Lung (tissue), 4 donors: ENCODE measurements around the genes KIF6, UNC5CL and APOBEC2.

- PRO-cap = no peak
- RAMPAGE, long total RNA = no peak
- RRBS = no CpG with 5 or more reads among the region's 17 CpGs
Measured at GRCh38 chr6:37962228-37963025, 142.9 kb downstream of the ZFAND3 start.

- PRO-cap = no peak
- RAMPAGE, long total RNA = no peak
- RRBS = no CpG with 5 or more reads among the region's 5 CpGs
Measured at GRCh38 chr6:38212462-38212898, 393.0 kb downstream of the ZFAND3 start.

GRCh38 chr6:38508327-38509208, 131.2 kb downstream of the BTBD9 start:
- PRO-cap = no peak
- RAMPAGE, long total RNA = no peak
- RRBS = no CpG with 5 or more reads among the region's 4 CpGs

DNA sequence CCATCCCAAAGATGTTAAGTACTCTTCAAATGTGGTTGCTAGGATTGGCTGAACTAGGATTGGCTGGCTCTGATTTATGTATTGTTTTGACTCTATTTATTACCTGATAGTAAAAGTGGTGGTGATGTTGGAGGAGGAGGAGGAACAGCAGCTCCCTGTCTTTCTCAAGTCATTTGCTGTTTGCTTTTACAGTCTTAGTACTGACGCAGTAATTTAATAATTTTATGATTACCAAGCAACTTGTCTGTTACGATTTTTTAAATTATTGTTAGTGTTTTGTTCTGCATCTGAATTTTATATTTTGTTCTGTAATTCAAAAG, 73.7 kb upstream of the GLP1R start:
- PRO-cap = no peak
- RAMPAGE, long total RNA = no peak
- RRBS = no CpG with 5 or more reads among the region's 2 CpGs

- PRO-cap = no peak
- RAMPAGE, long total RNA = no peak
- RRBS = 92% methylated on average over 6 of the region's 37 CpGs
Measured at GRCh38 chr6:39190780-39191728, 38.2 kb downstream of the KCNK5 start.

GRCh38 chr6:39212499-39213006, 16.7 kb downstream of the KCNK5 start:
- PRO-cap = no peak
- RAMPAGE, long total RNA = no peak
- RRBS = 94% methylated on average over 2 of the region's 7 CpGs

GRCh38 chr6:39226139-39226482, 3.2 kb downstream of the KCNK5 start:
- PRO-cap = no peak
- RAMPAGE, long total RNA = no peak
- RRBS = no CpG with 5 or more reads among the region's 5 CpGs

- PRO-cap = no peak
- RAMPAGE, long total RNA = no peak
- RRBS = no CpG with 5 or more reads among the region's 8 CpGs
Measured at GRCh38 chr6:39239414-39240270, 10.4 kb upstream of the KCNK5 start.

DNA sequence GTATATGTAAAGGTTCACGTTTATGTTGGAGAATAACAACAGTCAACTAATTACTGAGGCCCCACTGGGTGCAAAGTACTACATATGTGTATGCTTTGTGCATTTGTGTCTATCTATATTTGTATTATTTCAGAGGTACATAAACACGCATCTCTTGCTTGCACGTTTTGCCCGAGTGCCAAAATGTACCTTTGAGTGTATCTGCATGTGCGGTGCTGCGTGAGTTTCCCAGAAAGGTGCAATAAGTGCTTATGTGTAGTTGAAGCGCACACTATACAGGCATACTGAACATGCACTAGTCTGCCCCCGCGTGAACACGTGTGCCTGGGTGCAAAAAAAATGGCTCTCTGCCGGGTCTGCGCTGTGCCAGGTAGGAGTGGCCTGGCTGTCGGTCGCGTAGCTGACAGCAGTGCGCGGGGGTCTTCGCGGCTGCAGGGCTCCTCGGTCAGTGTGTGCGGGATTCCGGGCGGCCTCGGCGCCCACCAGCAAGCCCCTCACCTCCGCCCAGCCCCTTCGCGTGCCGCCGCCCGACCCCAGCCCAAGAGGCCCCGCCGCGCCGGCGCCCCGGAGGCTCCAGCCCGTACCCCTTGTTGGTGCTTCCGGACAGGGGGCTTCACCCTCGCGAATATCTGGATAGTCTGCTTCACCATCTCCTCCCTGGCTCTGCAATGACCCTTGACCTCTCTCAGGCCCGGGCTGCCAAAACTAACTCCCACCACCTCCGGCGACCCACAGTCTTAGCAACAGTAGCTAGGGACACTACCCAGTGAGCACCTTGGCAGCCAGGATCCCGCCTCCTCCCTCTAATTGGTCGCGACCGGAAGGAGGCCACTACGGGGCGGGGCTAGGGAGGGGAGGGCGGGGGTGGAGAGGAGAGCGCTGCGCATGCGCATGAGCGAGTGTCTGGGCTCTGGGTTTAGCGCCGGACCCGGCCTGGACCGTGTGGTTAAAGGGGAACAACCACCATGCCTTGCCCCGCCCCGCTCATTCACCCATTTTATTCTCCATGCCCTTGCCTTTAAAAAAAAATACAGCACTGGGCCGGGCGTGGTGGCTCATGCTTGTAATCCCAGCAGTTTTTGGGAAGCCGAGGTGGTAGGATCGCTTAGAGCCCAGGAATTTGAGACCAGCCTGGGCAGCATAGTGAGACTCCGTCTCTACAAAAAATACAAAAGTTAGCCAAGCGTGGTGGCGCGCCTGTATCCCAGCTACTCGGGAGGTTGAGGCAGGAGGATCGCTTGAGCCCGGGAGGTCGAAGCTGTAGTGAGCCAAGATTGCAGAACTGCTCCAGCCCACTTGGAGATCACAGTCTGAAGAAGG, at the start of gene KIF6:
Gene KIF6, minus strand, starts transcription at position 748 of the 1,320 bp plus-strand sequence.
- PRO-cap = unidirectional peak, plus-strand start at position 884 of the sequence
- RAMPAGE, long total RNA = no peak
- RRBS = 2% methylated on average over 29 of the region's 73 CpGs

- PRO-cap = no peak
- RAMPAGE, long total RNA = no peak
- RRBS = 20% methylated on average over 6 of the region's 25 CpGs
Measured at GRCh38 chr6:39792797-39793664, 855 bp downstream of the DAAM2 start.

GRCh38 chr6:40276174-40276575, 311.0 kb downstream of the LRFN2 start:
- PRO-cap = no peak
- RAMPAGE, long total RNA = no peak
- RRBS = no CpG with 5 or more reads among the region's 13 CpGs

DNA sequence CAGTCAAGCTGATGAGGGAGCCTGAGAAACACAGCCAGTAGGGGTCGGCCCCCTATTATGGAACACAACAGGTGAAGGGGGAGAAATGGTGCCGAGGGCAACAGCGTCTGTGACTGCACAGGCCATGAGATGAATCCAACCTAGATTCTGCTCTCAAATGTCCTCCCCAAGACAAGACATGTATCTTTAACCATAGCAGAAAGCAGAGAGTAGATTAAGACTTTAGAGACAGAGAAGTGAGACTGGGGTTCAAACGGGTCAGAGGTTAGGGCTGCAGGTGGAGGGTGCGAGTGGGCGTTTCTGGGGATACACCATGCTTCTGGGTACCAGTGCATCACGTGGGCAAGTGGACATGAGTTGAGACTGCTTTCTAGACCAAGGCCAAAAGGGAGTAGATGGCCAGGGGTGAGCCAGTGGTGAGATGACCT, 156.3 kb upstream of the LRFN2 start:
- PRO-cap = no peak
- RAMPAGE, long total RNA = no peak
- RRBS = no CpG with 5 or more reads among the region's 7 CpGs

DNA sequence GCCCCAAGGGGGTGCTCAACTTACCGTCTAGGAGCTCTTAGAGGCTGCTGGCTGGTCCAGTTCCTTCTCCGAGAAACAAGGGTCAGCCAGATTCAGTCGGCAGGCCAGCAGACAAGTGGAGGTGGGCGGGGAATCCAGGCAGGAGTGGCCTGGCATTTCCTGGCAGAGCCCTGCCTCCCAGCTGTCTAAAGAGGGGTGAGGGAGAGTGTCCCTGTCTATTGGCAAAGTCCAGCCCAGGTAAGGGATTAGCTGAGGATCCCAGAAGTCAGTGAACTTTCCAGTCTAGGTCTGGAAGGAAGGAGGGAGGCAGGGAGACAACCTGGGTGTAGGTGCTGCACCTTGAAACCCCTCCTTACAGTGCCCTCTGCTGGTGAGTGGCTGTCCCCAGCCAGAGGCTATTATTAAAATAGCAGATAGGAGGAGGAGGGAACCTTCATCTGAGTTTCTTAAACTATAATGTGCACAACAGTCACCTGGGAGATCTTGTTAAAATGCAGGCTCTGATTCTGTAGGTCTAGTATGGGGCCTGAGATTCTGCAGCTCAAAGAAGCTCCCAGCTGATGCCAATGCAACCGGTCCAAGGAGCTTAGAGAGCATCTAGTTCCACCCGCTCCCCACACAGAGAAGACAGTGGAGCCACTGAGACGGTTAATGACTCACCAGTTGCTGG, at the start of gene UNC5CL:
Gene UNC5CL, minus strand, starts transcription at position 84 of the 670 bp plus-strand sequence.
- PRO-cap = no peak
- RAMPAGE, long total RNA = no peak
- RRBS = no CpG with 5 or more reads among the region's 7 CpGs

DNA sequence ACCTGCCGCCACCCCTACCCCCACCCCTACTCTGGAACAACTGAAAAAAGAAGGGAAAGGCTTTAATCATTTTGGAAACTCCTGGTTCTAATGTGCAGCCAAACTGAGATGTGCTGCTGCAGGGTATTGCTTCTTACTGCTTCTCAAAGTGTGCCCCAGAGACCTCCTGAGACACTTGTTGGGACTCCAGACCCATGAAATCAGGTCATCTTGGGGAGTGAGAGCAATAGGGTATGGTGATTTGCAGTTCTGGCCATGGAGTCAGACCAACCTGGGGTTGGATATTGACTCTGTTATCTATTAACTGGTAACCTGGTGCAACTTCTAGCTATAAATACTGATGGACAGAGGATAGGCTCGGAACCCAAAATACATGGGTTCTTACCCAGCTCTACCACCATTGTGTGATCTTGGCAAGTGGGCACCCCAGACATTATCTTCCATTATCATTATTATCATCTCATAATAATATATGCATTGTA, 3.8 kb downstream of the TSPO2 start:
- PRO-cap = no peak
- RAMPAGE, long total RNA = no peak
- RRBS = no CpG with 5 or more reads among the region's 2 CpGs

- PRO-cap = no peak
- RAMPAGE, long total RNA = no peak
- RRBS = no CpG with 5 or more reads among the region's 5 CpGs
Measured at GRCh38 chr6:41052945-41053453, at the start of gene APOBEC2. TSS of gene APOBEC2 (plus strand) at chr6:41053202.

DNA sequence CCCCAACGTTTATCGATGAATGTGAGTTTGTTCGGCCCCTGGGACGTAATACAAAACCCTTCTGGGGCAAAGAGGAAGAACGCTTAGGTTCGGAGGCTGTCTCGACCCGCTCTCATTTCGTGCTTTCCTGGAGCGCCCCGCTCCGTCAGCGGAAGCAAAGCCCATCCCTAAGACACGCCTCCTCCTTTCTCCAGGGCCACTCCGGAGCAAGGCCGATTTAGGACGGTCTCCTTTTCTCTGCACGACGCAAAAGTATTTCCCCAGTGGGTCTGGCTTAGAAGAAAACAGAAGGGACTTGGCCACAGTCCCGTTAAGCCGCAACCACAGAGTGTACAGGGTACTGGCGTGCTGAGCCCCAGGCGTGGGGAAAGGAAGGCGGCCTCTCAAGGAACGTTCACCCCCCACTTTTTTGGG, 382 bp downstream of the OARD1 start:
- PRO-cap = bidirectional peak, plus-strand start at position 196 of the sequence, minus-strand start at position 119 of the sequence
- RAMPAGE, long total RNA = no peak
- RRBS = no CpG with 5 or more reads among the region's 25 CpGs

DNA sequence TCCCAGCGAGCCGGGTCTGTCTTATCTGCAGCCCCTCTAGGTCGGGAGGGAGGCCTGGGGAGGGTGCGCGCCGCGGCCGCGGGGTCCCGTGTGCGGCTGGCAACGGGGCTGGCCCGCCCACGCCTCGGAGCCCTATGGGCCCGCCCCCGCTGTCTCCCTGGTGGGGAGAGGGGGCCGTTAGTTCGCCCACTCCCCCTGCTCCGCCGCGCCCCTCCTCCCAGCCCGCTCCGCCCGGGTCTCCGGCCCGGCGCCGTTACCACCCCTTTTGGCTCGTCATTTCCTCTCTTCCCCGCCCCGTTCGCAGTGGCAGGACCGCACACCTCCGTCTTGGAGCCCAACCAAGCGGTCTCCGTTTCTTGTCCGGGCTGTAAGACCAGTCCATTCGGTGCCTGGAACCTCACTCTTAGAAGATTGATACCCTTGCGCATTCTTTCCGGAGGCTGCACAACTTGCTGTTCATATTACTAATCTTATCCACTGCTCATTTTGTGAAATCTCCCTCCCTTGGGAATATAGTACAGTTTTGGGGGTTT, 870 bp downstream of the NFYA start:
- PRO-cap = bidirectional peak, plus-strand start at position 317 of the sequence, minus-strand start at position 239 of the sequence
- RAMPAGE, long total RNA = no peak
- RRBS = under 1% methylated on average over 12 of the region's 41 CpGs

- PRO-cap = no peak
- RAMPAGE, long total RNA = no peak
- RRBS = 98% methylated on average over 3 of the region's 62 CpGs
Measured at GRCh38 chr6:41100510-41101489, 28.0 kb downstream of the NFYA start.

GRCh38 chr6:41182451-41183030, 18.4 kb downstream of the TREML2 start:
- PRO-cap = no peak
- RAMPAGE, long total RNA = no peak
- RRBS = no CpG with 5 or more reads among the region's 4 CpGs

DNA sequence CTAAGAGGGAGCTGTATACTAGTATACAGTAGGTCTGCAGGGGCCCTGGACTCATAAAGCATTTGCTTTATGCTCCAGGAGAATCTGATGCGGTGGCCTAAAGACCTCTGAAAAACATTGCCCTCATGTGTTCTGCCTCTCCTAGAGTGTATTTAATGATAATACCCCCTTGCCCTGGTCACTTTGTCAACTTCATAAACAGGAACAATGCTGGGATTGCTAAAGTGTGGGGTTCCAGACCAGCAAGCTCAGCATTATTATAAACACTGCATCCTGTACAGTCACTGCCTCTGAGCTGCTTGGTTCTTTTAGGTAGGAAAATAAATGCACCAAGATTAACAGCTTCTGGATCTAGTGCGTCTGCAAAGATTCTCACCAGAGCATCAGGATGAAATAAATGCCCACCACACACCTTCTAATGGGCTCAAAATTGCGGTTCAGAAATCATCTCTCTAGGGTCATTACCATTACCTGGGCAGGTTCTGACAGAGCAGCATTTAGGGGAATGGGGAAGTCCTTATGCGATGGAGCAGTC, 12.2 kb downstream of the TREM1 start:
- PRO-cap = no peak
- RAMPAGE, long total RNA = no peak
- RRBS = no CpG with 5 or more reads among the region's 4 CpGs